BJ (cell line): Measurements from ENCODE around the genes THADA and C1GALT1C1L.

DNA sequence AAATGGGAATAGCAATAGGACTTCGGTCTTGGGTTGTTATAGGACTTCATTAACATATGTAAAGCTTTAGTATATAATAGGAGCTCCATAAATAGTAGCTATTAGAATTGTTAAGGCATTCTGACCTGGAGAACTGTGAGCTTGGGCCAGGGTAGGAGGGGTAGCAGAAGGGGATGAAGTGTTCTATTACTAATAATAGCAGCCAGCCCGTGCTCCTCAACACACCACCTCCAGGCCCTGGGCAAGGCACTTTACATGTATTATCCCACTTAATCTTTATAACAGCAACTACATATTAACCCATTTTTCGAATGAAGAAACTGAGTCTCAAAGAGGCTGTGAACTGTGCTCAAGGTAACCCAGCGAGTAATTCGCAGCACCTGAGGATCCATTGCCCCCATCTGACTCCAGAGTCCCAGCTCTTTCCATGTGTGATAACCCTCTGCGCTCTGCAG lies 10.5 kb downstream of the ZFP36L2 start:
- CAGE, long polyA plus RNA: no peak
- RRBS: no CpG with 5 or more reads among the region's 6 CpGs

DNA sequence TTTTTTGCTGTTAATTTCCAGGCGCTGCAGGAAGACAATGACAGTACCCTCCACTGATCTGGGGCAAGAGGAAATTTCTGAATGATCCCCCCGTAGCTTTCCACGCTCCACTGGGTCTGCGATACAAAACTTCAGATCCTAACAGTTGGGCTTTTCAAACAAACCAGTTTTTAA lies 5.7 kb downstream of the ZFP36L2 start:
- CAGE, long polyA plus RNA: no peak
- RRBS: no CpG with 5 or more reads among the region's 4 CpGs

GRCh38 chr2:43221624-43222364 lies 4.6 kb downstream of the ZFP36L2 start:
- CAGE, long polyA plus RNA: no peak
- RRBS: no CpG with 5 or more reads among the region's 10 CpGs

- CAGE, long polyA plus RNA: no peak
- RRBS: no CpG with 5 or more reads among the region's 16 CpGs
Measured at GRCh38 chr2:43268891-43269559, 42.6 kb upstream of the ZFP36L2 start.

- CAGE, long polyA plus RNA: no peak
- RRBS: no CpG with 5 or more reads among the region's 2 CpGs
Measured at GRCh38 chr2:43331341-43331927, 105.0 kb upstream of the ZFP36L2 start.

GRCh38 chr2:43426108-43426906 lies 169.5 kb downstream of the THADA start:
- CAGE, long polyA plus RNA: no peak
- RRBS: no CpG with 5 or more reads among the region's 2 CpGs

DNA sequence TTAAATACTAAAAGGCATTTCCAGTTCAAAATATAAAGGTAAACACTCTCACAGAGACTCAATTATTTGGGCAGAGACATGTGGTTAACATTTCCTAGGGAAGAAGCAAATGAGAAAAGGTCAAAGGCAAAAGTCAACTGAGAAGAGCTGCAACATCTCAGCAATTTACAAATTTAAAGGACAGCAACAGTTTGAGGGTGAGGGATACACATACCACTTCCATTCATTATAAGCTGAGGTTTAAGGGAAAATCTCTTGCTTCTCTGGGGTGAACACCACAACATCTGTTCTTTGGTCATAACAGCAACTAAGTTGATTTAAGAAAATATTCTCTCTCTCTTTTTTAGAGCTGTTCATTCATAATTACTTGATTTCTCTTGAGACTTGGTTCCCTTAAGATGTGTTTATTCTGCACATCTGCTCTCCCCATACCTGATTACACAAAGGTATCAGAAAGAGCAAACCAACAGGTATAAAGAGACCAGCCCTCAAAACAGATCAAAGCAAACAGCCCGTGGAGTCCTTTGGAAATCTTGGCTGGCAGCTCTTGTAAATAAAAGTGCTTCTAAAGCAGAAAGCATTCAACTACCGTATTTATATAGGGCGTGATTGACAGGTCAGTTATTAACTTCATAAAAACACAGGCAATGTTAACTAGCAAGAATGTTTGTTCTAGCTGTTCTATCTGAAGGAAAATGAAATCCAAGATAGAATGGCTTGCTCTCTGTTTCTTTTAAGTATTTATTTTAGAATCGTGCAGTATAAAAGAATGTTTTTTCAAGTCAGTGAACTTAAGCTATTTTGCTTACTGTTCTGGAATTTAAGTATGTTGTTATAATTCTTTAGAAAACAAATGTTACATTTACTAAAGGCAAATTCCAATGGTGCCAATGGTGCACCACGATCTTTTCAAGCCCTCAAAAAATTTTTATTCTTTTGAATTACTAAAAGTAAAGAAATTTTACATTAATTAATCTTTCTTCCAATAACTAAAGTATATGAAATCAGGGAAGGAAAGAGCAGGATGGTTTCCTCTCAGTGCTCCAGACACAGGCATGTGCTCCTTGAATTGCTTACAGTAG lies 132.7 kb downstream of the THADA start:
- CAGE, long polyA plus RNA: no peak
- RRBS: no CpG with 5 or more reads among the region's 5 CpGs

GRCh38 chr2:43469673-43470550 lies 125.9 kb downstream of the THADA start:
- CAGE, long polyA plus RNA: no peak
- RRBS: no CpG with 5 or more reads among the region's 10 CpGs

- CAGE, long polyA plus RNA: no peak
- RRBS: under 1% methylated on average over 14 of the region's 50 CpGs
Measured at GRCh38 chr2:43595513-43596255, at the start of gene THADA. TSS of gene THADA (minus strand) at chr2:43596038.

GRCh38 chr2:43676195-43676868 lies at the start of gene C1GALT1C1L:
TSS of gene C1GALT1C1L (minus strand) at chr2:43676429.
- CAGE, long polyA plus RNA: no peak
- RRBS: 3% methylated on average over 9 of the region's 28 CpGs

- CAGE, long polyA plus RNA: no peak
- RRBS: no CpG with 5 or more reads among the region's 4 CpGs
Measured at GRCh38 chr2:43790015-43790484, 16.2 kb downstream of the DYNC2LI1 start.

DNA sequence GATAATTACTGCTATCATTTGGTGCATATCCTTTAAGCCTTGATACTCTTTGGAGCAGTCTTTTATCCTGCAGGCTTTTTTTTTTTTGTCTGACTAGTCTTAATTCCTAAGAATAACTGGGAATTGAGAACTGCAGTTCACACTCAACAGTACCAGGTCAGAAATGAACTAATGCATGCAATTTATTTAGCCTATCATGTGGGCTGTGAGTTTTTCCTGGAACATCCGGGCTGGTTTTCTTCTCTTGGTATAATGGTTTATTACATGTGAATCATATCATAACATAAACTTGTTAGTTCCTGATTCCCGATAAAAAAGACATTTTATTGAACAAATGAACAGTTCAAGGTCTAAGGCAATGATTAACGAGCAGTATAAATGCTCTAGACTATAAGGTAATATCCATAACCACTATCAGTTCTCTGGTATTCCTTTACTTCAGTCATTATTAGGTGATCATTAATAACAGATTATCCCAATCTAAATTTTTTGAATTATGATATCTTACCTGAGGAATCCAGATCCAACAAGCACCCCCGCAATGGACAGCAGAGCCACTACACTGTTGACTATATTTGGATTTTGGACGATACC lies 19.1 kb downstream of the ABCG5 start:
- CAGE, long polyA plus RNA: no peak
- RRBS: no CpG with 5 or more reads among the region's 5 CpGs

- CAGE, long polyA plus RNA: no peak
- RRBS: no CpG with 5 or more reads among the region's 7 CpGs
Measured at GRCh38 chr2:43993362-43994198, 2.2 kb downstream of the LRPPRC start.

DNA sequence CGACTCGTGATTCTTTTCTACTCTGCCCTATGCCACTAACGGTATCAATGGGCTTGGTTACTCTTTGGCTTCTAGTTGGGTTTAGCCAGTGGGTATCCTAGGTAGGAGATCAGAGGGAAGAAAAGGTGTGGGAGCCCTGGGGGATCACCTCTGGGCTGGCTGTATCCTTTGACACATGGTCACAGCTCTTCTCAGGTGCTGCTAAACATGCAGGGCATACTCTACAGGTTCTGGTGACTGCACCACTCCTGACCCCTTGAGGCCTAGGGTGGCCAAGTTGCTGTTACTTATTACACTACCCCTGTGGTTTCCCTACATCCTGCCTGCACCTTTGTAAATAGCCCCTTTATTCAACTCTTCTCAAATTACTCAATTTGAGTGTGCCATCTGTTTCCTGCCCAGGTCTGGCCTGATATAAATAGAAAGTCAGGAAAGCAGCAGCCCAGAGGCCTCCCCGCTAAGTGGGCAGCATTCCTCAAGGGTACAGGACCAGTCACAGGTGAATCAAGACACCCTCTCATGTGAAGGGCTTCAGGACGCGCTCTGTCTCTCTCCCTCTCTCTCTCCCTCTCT lies 78.2 kb upstream of the PPM1B start:
- CAGE, long polyA plus RNA: no peak
- RRBS: no CpG with 5 or more reads among the region's 6 CpGs

DNA sequence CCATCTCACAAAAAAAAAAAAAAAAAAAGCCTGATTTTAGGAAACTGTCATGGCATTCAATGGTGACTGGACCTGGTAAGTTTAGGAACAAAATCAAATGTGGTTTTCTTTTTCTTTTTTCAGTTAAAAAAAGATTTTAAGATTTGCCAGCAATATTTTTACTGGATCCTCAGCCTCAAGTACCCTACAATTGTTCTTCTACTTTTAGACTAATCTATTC lies 55.3 kb upstream of the PPM1B start:
- CAGE, long polyA plus RNA: no peak

DNA sequence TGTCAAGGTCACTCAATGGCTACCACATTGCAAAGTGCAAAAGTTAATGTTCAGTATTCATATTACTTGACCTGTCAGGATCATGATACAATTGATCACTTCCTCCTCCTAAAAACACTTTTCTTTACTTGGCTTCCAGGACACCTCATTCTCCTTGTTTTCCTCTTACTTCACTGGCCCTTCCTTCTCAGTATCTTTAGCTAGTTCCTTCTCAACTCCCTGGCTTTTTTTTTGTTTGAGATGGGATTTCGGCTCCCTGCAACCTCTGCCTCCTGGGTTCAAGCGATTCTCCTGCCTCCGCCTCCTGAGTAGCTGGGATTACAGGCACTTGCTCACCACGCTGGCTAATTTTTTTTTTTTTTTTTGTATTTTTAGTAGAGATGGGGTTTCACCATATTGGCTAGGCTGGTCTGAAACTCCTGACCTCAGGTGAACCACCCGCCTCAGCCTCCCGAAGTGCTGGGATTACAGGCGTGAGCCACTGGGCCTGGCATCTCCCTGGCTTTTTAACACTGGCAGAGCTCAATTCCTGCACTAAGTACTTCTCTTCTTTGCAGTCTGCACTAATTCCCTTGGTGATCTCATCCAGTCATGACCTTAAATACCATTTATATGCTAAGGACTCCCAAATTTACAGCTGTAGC lies 10.4 kb downstream of the PREPL start:
- CAGE, long polyA plus RNA: no peak
- RRBS: no CpG with 5 or more reads among the region's 7 CpGs

- CAGE, long polyA plus RNA: no peak
- RRBS: no CpG with 5 or more reads among the region's 25 CpGs
Measured at GRCh38 chr2:44362372-44363042, 760 bp downstream of the CAMKMT start.

DNA sequence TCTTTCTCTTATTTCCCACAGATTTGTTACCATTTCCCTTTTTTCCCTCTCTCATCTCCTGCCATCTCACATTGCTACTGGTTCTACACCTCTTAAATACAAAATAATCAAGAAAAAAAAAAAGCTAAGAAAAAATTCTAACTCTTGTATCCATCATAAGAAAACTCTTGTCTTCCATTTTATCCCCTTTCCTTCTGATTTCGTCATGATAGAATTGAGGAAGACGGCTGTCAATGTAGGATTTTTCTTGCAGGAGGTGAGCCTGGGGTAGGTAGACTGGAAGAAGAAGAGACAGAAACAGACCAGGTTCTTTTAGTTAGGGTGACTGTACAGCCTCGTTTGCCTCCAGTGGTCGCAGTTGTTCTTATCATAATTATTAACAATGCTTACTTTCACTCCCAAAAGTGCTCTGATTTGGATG lies 37.8 kb downstream of the CAMKMT start:
- CAGE, long polyA plus RNA: no peak
- RRBS: no CpG with 5 or more reads among the region's 4 CpGs

- CAGE, long polyA plus RNA: no peak
- RRBS: no CpG with 5 or more reads among the region's 2 CpGs
Measured at GRCh38 chr2:44755689-44756126, 185.8 kb upstream of the SIX3 start.

DNA sequence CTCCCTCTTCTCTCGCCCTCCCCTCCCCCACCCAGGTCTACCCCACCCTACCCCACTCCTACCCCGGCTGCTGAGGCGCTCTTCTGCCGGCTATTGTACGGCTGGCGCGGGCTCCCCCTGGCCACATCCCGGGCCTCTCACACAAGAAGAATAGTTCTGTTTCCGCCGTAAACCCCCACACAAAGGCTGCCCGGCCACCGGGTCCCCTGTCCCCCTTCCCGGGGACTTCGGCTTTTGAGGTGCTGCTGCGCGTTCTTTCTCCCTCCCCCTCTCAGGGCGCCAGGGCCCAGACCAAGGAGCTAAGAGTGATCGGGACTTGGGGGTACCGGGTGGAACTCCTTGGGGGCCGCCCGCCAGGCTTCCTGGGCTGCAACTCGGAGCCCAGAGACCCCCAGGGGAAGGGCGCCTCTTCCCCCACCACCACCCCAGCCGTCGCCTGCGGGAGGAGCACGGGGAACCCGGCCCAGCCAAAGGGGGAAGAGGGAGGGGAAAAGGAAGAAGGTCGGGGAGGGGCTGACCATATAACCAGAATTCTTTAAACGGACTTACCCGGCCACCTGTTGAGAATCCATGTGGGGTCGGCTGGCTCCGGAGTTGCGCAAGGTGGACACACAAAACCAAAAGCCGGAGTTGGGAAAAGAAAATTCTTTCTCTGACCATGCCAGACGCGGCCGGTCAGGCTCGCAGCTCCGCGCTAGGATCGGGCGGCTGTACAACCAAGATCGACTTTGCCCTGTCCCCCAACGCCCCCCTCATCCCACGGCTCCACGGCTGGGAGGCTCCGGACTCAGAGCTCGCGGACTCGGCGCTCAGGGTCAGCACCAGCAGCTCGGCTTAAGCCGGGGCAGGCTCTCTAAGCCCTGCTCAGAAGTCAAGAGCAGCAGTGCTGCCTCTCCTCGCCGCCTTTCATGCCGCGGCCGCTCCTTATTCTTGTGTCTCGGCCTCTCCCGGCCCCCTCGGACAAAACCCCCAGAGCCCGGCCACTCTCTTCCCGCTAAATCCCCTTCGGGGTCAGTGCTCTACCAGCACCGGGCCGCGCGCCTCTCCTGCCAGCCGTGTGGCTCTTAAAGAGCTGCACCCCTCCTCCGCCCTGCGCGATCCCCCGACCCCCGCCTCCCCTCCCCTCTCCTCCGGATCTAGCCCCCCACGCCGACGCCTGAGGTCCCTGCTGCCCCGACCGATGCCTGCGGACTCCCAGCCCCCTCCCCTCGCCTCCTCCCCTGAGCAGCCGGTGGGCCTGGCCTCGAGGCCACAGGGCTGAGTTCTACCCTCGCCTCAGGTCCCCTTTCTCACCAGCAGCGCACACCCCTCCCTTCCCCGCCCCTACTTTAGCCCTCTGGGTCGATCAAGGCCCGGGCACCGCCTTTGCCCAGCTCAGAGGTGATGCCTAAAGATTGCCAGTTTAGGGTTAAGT lies 6.3 kb upstream of the SIX3 start:
- CAGE, long polyA plus RNA: no peak
- RRBS: 3% methylated on average over 51 of the region's 91 CpGs